Cerebral cortex (tissue), 2 donors: ENCODE measurements around the genes ABCF3, EEF1AKMT4 and EPHB3.

GRCh38 chr3:183913124-183913582 lies 28.5 kb upstream of the PARL start:
- PRO-cap, 2 experiments: no peak in any of the 2 experiments

GRCh38 chr3:183971502-183972001 lies 46.1 kb downstream of the ABCC5 start:
- PRO-cap, 2 experiments: no peak in any of the 2 experiments

DNA sequence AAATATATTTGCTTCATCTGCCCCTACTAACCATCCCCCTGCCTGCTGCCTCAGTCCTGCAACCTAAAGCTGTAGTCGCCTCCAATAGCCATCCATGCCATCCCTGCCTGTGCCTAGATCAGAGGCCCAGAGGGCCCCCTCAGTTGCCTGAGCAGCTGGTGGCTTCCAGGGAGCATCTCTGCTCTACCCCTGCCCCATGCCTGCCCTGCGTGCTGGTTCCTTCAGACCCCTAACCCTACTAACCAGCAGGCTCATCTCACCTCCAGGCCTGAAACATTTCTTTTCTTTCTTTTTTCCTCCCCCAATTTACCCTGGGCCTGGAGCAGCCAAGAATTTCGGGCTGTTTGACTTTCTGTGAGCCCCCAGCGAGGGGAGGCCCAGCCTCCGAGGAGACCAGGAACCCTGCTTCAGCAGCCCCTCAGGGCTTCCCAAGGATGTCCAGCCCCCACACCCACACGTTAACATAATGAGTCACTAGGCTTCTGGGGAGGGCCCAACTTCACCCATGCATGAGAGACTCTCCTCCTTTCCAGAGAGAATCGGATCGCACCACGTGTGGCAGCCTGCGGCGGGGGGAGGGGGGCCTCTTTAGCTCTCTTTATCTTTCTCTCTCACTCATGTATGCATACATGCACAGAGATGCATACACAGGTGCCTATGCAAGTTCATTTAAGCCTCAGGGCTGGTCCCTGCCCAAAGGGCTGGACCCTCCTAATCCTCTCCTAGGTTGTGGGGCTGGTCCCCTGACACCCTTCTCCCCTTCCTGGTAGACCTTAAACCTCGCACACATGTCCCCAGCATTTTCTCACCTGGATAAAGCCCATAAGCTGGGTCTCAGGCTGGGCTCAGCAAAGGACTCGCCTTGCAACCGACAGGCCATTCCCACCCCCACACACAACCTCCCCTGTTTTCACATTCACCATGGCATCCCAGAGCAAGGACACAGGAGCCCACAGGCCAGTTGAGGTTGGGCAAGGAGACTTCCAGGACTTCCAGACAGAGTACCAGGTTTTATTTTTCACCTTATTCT lies 3.1 kb upstream of the AP2M1 start:
- PRO-cap, 2 experiments: no peak in any of the 2 experiments

DNA sequence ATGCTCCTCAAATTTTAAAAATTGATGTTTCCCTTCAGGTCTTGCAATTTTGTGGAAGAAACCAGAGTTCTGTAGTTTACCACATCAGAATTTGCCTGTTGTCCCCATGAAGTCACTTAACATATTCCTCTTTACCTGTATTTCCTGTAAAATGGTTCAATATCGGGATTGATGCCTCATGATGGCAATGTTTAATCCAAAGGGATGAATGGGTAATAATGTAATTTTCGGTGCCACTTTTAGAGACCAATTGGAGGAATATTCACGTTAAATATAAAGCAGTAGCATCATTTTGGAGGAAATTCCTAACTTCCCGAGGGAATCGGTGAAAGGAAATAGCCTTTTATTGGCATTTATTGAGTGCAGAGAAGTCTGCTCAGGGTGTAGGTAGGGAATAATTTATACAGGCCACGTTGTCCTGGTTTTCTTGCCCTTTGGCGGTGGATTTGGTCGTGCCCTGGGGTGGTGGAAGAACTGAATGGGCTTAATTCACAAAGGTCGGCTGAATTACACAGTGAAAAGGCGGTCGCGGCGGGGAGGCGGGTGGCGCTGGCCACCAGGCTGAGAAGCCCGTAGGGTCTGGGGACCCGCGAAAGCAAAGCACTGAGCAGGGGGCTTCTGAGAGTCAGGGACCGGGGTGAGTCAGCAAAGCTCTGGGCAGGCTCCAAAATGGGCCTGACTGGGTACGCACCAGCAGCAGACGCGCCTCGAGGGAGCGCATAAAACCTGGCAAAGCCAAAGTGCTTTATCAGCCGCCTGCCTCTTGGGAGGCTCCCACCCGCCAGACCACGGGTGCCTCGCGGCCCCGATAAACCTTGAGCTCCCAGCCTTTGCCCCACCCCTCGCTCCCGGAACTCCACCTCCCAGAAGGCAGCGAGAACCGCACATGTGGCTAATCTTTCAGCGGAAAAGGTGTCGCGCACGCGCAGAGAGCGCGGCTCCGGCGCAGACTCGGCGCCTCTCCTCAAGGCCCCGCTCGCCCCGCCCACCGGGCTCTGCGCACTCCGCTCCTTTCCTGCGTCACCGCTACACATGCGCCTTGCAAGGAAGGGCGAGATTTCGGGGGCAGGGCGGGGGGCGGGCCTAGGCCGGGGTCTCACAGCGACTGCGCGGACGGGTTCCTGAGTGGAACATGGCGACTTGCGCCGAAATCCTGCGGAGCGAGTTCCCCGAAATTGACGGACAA lies at the start of gene ABCF3:
ABCF3 (plus strand) TSS at position 1,124 of the 1,186 bp plus-strand sequence.
- PRO-cap, 2 experiments: peak in 1 of 2 experiments; most common plus-strand start position 1,116 of the sequence (in 1); most common minus-strand start position 810 of the sequence (in 1)

DNA sequence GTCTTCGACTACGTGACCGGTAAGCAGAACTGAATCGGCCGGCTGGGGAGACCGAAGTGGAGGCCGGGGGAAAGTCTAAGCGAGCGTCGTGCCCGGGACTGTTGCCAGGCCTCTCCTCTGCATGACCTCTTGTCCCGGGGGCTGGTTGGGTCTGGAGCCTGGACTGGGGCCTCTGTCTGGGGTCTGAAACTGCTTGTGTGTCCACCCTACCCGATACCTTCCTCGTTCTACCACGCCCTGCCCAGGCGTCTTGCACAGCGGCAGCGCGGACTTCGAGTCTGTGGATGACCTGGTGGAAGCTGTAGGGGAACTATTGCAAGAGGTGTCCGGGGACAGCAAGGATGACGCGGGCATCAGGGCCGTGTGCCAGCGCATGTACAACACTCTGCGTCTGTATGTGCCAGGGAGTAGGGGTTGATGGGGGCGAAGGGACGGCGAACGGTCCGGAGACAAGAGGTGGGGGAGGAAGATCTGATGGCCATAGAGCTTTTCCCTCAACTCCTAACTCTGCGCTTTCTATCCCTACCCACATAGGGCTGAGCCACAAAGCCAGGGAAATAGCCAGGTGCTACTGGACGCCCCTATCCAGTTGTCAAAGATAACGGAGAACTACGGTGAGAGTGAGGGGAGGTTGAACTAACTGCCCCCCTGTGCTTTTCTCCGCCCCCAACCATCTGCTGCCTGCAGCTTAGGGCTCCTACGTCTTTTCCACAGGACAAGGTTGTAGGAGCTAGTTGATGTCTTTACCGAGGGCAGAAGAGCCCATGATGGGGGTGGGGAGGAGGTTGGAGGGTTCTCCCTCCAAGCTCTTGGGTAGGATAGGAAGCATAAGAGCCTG lies 482 bp downstream of the ABCF3 start:
- PRO-cap, 2 experiments: peak in 1 of 2 experiments; most common minus-strand start position 280 of the sequence (in 1)

- PRO-cap, 2 experiments: peak in 1 of 2 experiments; most common plus-strand start chr3:184249657 (in 1); most common minus-strand start chr3:184249520 (in 1)
Measured at GRCh38 chr3:184249116-184249860, at the start of gene EEF1AKMT4. Gene EEF1AKMT4 (plus strand): TSS chr3:184249672.

GRCh38 chr3:184259576-184260565 lies 1.5 kb downstream of the CAMK2N2 start:
- PRO-cap, 2 experiments: peak in 1 of 2 experiments; most common plus-strand start chr3:184260220 (in 1); most common minus-strand start chr3:184260205 (in 1)

- PRO-cap, 2 experiments: peak in 1 of 2 experiments; most common minus-strand start chr3:184316405 (in 1)
Measured at GRCh38 chr3:184316241-184316773, 1.9 kb downstream of the EIF4G1 start.

- PRO-cap, 2 experiments: peak in 1 of 2 experiments; most common plus-strand start chr3:184363361 (in 1); most common minus-strand start chr3:184363268 (in 1)
Measured at GRCh38 chr3:184362762-184363585, 1.5 kb downstream of the POLR2H start.

DNA sequence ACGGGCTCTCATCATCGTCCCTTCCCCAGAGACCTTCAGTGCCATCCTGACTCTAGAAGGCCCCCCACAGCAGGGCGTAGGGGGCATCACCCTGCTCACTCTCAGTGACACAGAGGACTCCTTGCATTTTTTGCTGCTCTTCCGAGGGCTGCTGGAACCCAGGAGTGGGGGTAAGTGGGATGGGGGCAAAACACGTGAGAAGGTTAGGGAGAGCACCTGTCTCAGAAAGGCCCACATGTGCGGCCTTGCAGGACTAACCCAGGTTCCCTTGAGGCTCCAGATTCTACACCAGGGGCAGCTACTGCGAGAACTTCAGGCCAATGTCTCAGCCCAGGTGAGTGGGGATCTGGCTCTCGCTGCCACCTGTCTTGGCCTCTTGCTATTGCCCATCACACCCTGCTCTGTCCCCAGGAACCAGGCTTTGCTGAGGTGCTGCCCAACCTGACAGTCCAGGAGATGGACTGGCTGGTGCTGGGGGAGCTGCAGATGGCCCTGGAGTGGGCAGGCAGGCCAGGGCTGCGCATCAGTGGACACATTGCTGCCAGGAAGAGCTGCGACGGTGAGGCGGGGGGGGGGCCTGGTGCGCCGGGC lies 2.8 kb downstream of the CHRD start:
- PRO-cap, 2 experiments: no peak in any of the 2 experiments

- PRO-cap, 2 experiments: no peak in any of the 2 experiments
Measured at GRCh38 chr3:184513375-184514199, 48.0 kb upstream of the EPHB3 start.

DNA sequence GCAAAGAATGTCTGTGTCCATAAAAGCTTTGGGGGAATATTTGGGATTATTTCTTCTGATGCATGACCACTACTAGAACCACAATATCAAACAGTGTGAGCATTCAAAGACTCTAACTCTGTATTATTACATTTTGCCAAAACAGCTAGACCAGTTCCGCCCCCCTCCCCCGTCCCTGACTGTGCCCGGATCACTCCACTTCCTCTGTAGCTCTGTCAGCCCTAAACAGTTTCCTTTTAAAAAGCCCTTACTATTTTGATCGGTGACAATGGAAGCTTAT lies 36.7 kb upstream of the EPHB3 start:
- PRO-cap, 2 experiments: peak in 1 of 2 experiments; most common plus-strand start position 178 of the sequence (in 1)

- PRO-cap, 2 experiments: peak in 2 of 2 experiments; most common plus-strand start chr3:184561788 (in 2)
Measured at GRCh38 chr3:184561046-184562205, at the start of gene EPHB3. Gene EPHB3 (plus strand): TSS chr3:184561785.

DNA sequence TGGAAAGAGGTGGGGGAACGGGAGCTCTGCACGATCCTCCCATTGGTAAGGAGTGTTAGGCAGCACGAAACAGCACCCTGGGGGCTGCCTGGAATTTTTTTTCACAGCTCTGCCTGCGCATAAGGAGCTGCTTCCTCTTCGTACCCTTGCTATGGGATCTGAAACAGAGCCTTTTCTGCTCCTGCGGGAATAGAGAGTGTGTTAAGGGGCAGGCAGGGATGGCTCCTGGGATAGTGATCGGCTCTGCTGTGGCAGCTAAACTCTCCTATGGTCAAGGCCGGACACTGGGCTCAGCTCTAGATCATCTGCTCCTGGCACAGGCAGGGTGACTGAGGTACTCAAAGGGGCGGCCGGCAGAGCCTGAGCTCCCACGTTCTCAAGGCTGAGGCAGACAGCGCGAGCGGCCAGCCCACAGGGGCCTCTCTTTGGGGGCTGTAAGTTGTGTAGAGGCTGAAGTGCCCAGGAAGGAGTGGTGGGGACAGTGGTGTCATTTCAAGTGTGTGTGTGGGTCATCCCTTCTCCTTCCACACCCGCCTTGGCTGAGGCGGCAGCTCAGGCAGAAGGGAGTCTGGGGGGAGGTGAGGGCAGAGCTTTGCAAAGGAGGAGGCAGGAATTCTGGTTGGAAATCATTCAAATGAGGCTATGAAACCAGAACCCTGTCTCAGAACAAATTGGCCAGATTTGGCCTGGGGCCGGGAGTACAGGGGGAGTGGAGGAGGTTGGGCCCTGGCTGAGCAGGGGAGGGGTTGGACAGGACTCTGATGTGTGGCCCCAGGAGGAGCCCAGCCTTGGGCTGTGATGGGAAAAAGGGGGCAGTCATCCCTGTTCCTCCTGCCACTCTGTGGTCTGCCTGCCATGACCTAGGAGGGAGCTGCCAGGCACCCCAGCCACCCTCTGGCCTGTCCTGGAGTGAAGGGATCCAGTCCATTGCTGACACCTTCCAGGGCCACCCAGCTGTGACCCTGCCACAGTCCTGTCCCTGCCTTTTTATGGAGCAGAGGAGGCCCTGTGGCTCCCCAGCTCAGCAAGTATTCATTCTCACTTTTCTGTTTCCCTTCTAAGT lies 31.1 kb downstream of the EPHB3 start:
- PRO-cap, 2 experiments: no peak in any of the 2 experiments

DNA sequence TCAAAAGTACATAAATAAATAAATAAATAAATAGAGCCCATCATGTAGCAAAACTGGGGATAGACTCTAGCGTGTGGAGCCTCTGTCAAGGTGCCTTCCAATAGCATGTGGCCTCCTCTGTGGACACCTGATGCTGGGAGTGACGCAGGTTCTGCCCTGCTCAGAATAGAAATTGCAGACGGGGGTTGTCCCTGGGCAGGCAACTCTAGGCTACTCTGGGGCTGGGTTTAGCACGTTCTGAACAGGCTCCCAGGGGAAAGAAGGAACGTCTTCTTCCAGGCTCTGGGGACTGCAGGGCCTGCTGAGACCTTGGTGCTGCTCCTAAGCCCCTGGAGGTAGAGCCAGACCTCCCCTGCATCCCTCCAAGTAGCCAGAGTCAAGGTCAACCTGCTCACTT lies 65.4 kb downstream of the EPHB3 start:
- PRO-cap, 2 experiments: no peak in any of the 2 experiments

GRCh38 chr3:184814103-184814778 lies 2.3 kb downstream of the VPS8 start:
- PRO-cap, 2 experiments: no peak in any of the 2 experiments

GRCh38 chr3:185328679-185329431 lies 34.1 kb upstream of the MAP3K13 start:
- PRO-cap, 2 experiments: no peak in any of the 2 experiments

- PRO-cap, 2 experiments: no peak in any of the 2 experiments
Measured at GRCh38 chr3:185335526-185336291, 27.2 kb upstream of the MAP3K13 start.

GRCh38 chr3:185417417-185417982 lies 54.6 kb downstream of the MAP3K13 start:
- PRO-cap, 2 experiments: no peak in any of the 2 experiments

GRCh38 chr3:185417983-185418952 lies 55.3 kb downstream of the MAP3K13 start:
- PRO-cap, 2 experiments: no peak in any of the 2 experiments